ENCODE measurements around the genes BARHL1 and OBP2B.

- PRO-cap, 2 experiments: no peak in any of the 2 experiments
Observed at GRCh38 chr9:132383430-132384003, 23.1 kb downstream of the TTF1 start.

GRCh38 chr9:132582338-132582766, at the start of gene BARHL1:
Gene BARHL1, plus strand, starts transcription at chr9:132582606.
- PRO-cap, 2 experiments: no peak in any of the 2 experiments

DNA sequence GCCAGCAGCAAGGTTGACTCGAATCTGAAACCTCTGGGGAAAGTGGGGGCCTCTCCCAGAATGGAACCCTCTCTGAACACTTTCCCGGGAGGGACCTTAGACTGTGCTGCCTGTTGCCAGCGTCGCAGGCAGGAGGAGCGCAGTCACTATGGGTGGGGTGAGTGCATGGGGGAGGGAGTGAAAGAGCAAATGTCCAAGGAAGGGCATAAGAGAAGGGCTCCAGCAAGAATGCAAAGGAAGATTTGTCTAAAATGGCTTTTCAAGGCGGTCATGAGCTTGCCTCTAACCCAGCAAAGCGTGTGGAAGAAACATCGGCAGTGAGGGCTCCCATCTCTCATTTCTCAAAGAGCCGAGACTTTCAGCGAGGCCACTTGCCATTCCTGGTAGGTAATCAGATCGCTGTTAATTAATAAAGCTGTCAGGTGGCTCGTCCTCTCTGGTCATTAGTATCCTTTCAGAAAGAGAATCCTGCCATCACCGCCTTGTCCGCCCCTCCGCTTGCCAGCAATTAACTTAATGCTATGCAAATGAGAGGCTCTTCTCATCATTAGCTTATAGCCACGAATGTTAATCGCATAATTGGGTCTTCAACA, 99.2 kb downstream of the GTF3C4 start:
- PRO-cap, 2 experiments: no peak in any of the 2 experiments

- PRO-cap, 2 experiments: no peak in any of the 2 experiments
Observed at GRCh38 chr9:132902551-132902998, 23.9 kb downstream of the SPACA9 start.

- PRO-cap, 2 experiments: no peak in any of the 2 experiments
Observed at GRCh38 chr9:132994410-132995018, 16.0 kb downstream of the GFI1B start.

DNA sequence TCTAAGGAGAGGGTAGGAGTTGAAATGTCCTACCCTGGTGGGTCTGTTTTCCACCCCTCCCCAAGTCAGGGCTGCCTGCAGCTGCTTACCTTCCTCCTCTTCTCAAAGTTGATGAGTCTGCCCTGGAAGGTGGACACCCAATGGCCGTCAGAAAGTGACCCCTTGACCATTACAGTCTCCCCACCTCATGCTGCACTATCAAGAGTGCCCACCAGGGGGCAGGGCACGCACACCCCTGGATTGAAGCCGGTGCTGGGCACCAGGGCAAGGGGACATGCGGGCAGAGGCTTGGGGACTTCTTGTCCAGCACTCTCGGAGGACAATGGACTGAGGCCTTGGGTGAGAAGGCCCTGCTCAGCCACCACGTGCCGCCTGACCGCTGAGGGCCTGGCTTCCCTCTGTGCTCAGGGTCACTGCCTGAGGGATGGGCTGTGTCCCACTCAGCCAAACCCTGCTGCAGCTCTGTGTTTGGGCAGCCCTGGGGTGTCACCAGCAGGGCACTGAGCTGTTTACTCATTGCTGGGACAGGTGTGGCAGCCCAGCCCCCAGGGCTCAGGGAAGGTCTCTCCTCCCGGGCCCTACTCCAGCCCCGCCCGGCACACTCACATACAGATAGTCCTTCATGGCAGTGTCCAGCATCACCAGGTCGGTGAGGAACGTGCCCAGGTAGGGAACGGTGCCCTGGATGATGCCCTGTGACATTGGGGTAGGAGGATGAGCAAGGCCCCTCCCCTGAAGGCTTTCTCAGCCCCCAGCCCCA, 17.7 kb downstream of the RALGDS start:
- PRO-cap, 2 experiments: no peak in any of the 2 experiments

DNA sequence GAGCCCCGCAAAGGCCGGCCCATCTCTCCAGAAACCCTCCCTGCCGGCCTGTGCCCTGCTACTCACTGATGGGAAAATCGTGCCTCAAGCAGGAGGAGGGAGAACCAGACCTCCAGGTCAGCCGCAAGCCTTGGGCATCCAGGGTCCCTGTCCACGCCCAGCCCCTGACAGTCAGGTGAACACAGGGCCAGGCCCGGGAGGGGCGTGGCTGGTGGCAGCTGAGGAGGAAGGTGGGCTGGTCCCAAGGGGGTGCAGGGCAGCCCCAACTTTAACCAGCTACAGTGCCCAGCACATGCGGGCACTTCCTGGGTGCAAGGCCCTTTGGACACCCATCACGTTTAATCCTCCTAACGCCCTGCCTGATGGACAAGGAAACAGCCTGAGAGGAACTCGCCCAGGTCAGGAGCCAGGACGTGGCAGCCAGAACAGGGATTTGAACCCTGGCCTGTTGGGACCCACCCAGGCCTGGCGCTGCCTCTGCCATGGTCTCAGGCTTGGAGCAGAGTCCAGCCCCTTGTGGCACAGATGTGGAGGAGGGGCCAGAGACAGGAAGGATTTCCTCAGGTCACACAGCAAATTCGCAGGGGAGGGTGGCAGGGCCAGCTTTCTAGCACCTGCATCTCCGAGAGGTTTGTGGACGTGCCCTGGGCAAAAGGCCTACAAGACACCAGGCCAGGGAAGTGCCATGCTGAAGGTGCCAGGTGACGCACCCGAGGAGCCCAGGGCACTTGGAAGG, 4.5 kb downstream of the RALGDS start:
- PRO-cap, 2 experiments: no peak in any of the 2 experiments

- PRO-cap, 2 experiments: no peak in any of the 2 experiments
Observed at GRCh38 chr9:133122978-133123817, 2.2 kb upstream of the RALGDS start.

DNA sequence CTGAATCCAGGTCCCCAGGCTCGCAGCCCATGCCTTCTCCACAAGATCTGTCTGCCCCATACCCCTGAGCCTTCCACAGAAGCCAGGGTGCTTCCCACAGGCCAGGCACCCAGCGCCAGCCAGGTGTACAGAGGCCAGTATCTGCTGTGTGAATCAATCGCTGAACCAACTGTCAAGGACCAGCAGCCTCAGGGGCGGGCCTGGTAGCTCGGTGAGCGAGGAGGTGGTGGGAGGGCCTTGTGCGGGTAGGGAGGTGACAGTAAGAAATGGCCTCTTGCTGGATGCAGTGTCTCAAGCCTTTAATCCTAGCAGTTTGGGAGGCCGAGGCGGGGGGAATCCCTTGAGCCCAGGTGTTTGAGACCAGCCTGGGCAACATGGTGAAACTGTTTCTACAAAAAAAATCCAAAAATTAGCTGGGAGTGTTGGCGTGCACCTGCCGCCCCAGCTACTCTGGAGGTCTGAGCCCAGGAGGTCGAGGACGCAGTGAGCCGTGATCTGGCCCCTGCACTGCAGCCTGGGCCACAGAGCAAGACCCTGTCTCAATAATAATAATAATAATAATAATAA, 20.4 kb downstream of the GBGT1 start:
- PRO-cap, 2 experiments: no peak in any of the 2 experiments

DNA sequence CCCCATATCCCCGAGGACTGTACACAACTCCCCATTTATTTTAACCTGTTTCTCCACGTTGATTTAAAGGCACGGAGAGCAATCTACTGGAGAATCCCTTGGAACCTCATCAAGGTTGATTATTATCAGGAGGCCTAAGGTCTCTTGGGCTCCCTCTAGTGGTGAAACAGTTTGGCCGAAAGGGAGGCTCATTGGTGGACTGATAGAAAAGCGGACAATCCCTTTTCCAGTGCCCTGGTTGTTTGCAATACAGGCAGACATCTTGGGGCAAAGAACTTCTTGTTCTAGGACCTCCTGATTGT, 16.2 kb upstream of the GBGT1 start:
- PRO-cap, 2 experiments: no peak in any of the 2 experiments

- PRO-cap, 2 experiments: no peak in any of the 2 experiments
Observed at GRCh38 chr9:133208739-133209798, at the start of gene OBP2B. Gene OBP2B, minus strand, starts transcription at chr9:133209250.

- PRO-cap, 2 experiments: no peak in any of the 2 experiments
Observed at GRCh38 chr9:133250616-133251327, 41.7 kb upstream of the OBP2B start.

DNA sequence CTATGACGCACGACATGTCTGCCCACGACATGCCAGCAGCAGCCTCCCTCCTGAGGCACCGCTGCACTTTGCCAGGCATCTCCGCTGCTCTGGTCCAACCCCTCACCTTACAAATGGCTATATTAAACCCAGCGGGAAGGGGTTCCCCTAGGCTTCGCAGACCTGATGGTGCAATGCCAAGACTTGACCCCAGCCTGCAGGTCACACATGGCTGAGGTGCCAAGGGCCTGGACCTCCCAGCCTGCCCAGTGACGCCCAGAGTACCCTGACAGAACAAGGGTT, 8.0 kb downstream of the SURF4 start:
- PRO-cap, 2 experiments: no peak in any of the 2 experiments

GRCh38 chr9:133414533-133415000, 3.2 kb downstream of the REXO4 start:
- PRO-cap, 2 experiments: no peak in any of the 2 experiments

DNA sequence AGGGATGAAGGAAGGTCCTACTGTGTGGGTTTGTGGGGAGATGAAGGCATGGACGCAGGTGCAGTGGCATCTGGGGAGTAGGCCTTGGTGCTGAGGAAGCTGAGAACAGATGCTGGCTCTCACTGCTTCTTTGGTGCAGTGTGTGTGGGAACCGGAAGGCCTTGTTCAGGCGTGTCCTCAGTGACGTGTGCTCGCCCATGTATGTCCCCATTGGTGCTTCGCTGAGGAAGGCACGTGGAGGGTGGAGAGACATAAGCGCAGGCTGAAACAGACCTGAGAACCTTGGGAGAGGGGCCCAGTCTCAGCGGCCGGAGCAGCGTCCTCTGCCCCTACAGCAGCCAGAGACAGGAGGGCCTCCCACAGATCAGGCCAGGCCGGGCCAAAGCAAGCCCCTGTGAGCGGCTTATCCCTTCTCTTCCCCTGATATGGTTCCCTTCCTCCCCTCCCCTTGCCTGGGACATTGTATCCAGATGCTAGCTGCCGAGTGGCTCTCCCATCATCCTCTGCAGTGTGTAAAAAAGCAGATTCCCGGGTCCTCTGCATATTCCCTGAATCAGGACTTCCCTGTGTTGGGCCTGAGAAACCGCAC, 18.8 kb upstream of the CACFD1 start:
- PRO-cap, 2 experiments: no peak in any of the 2 experiments

DNA sequence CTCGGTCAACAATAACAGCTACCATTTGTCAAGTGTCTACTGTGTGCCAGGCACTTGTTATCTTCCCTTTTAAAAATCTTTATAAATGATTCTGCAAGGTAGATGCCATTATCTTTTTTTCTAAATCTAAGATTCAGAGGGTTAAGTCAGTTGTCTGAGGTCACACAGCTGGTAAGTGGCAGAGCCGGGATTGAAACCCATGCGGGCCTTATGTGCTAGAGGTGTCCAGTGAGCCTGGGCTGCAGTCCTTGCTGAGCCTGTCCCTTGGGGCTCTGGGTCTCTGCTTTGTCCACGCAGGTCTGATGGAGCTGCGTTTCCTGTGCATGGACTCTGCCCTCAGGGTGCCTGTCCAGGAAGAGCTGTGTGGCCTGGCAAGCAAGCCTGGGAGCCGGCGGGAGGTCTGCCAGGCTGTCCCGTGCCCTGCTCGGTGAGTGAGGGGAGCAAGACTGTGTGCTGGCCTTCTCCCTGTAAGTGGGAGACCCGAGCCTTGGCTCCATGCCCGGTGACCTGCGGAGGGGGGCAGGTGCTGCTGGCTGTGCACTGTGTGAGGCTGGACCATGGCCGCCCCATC, 11.4 kb upstream of the CACFD1 start:
- PRO-cap, 2 experiments: no peak in any of the 2 experiments

GRCh38 chr9:133506747-133507235, 18.0 kb downstream of the MYMK start:
- PRO-cap, 2 experiments: no peak in any of the 2 experiments

DNA sequence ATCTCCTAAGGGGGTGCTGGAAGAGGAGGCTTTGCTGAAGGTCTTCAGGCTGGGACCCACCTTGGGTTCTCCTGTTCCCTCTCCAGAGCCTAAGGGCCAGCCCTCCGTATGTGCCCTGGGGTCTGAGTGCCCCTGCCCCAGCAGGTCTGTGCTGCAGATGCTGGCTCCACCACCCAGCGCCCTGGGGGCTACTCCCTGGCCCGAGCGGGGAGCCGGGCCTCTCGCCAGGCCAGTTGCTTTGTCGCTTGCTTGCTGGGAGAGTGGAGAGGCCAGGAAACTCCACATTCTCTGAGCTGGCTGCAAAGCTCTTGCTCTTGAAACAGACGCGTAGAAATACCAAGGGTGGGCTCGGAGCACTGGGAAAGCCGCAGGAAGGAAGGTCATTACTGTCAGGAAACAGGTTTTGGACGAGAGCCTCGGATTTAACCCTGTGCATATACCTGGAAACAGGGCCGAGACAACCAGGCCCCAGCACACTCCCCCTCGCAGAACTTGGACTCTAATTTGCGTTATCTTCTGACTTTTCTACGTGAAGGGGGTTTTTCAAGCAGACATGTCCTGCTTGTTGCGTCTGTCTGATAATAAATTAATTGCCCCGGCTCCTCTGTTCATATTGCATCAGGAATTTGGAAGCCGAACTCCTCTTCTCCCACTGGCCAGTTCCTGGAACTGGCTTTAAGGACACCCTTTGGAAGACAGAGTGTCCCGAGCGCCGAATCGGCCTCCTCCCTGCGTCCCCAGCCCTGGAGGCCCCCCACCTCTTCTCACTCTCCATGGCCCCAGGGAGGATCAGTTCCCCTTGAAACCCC, 11.1 kb downstream of the ADAMTSL2 start:
- PRO-cap, 2 experiments: peak in 1 of 2 experiments; most common minus-strand start position 262 of the sequence (in 1)

- PRO-cap, 2 experiments: no peak in any of the 2 experiments
Observed at GRCh38 chr9:133588293-133588653, 20.9 kb downstream of the FAM163B start.

GRCh38 chr9:133703450-133704061, 34.6 kb downstream of the SARDH start:
- PRO-cap, 2 experiments: no peak in any of the 2 experiments